Ovary (tissue), 7 donors: ENCODE data around the genes CDKN2AIP and RWDD4.

DNA sequence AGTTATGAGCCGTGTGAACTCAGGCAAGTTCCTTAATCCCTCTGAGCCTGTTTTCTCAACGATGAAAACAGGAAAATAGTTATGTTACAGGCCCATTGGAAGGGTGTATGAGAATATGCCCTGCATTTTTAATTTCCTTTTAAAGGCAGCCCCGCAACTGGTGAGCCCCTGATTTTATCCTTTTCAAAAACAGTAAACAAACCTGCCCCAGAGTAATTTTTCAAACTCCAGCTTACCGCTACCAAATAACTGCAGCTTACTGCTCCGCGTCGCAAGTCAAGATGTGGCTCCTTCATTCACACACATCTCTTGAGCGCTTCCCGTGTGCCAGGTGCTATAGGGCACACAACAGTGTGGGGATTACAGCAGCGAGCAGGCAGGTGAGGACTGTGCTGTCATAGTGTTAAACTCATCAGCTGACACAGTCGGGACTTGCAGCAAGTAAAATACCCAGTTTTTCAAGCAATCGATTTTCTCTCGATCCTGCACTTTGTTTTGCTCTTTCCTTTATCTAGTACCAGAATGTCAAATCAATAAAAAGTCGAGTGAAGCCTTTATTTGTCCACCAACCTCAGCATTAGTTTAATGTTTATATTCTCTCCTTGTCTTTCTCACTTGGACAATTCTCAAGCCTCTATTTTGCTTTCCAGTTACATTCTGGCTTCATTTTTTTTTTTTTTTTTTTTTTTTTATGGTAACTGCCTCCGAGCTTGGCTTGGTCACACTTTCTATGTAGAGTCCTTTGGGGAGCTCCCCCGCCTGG, 8.2 kb upstream of the ASB5 start:
- PRO-cap, 7 experiments = no peak in any of the 7 experiments
- RAMPAGE, long total RNA, 2 experiments = no peak in any of the 2 experiments

DNA sequence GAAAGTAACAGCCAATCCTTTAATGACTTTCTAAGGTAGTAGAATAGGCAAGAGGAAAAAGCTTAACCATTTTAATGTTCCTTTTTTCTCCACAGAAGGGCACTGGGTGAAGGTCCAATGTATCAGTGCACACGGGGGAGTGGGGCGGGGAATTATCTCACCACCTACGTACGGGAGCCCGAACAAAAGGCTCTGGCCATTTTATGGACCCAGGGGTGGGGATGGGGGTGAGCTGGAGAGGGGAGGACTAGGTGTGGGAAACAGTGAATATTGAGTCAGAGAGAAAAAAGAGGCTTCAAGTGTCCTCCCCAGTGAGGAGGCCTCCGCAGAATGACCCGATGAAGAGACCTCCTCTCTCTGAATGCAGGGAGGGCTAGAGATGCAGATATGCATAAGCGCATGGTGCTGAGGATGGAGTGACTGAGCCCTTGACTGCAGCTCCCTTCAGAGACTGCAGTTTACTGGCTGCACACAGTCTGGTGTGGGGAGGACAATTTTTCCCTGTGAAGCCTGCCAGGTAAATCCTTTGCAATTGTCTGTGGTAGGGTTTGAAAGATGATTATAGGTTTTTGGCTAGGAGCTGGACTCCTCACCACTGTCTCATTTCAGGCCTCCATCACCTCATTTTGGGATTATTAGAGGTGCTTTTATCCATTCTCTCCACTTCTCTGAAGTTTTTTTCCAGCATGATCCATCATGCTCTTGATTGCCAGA, 61.0 kb downstream of the SPCS3 start:
- PRO-cap, 7 experiments = no peak in any of the 7 experiments
- RAMPAGE, long total RNA, 2 experiments = no peak in any of the 2 experiments

DNA sequence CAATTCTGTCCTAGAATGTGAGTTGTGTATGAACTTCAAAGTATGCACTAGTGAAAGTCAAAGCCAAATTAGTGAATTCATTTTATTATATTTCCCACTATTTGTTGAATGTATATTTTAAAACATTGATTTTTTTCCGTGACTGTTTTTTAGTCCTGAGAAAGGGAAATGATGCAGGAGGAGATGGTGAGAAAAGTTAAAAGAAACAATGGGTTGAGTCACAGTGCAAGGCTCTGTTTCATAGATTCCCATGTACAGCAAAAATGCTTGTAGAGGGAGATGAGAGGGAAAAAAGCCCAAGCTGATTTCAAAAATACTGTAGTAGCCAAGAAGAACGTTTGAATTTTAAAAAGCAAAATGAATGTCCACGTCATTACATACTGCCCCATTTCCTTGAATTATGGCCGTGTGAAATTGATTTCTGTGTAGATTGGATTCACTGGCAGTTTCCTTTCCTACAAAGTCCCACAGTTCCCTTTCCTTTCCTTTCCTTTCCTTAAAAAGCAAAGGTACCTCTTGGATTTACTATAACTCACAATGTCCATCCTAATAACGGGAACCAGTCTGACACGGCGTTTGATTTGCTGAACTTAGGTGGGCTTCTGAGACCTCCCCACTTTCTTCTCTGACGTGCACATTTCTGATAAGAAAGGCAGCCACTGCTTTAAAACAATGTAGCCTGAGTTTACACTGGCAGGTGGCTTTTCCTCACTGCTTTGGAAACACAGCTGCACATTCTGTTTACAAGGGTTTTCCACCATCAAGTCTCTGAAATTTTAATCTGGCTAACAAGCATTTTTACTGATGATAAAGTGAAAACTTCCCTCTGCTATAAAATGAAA, 63.7 kb downstream of the SPCS3 start:
- PRO-cap, 7 experiments = no peak in any of the 7 experiments
- RAMPAGE, long total RNA, 2 experiments = no peak in any of the 2 experiments

GRCh38 chr4:176498769-176499290, 179.1 kb downstream of the SPCS3 start:
- PRO-cap, 7 experiments = no peak in any of the 7 experiments
- RAMPAGE, long total RNA, 2 experiments = no peak in any of the 2 experiments

- PRO-cap, 7 experiments = no peak in any of the 7 experiments
- RAMPAGE, long total RNA, 2 experiments = no peak in any of the 2 experiments
These were observed 65.9 kb downstream of the VEGFC start for GRCh38 chr4:176726934-176727189.

- PRO-cap, 7 experiments = no peak in any of the 7 experiments
- RAMPAGE, long total RNA, 2 experiments = no peak in any of the 2 experiments
These were observed 217.6 kb upstream of the VEGFC start for GRCh38 chr4:177010282-177010855.

GRCh38 chr4:179465162-179465845, 2023.1 kb upstream of the AGA start:
- PRO-cap, 7 experiments = no peak in any of the 7 experiments
- RAMPAGE, long total RNA, 2 experiments = no peak in any of the 2 experiments

DNA sequence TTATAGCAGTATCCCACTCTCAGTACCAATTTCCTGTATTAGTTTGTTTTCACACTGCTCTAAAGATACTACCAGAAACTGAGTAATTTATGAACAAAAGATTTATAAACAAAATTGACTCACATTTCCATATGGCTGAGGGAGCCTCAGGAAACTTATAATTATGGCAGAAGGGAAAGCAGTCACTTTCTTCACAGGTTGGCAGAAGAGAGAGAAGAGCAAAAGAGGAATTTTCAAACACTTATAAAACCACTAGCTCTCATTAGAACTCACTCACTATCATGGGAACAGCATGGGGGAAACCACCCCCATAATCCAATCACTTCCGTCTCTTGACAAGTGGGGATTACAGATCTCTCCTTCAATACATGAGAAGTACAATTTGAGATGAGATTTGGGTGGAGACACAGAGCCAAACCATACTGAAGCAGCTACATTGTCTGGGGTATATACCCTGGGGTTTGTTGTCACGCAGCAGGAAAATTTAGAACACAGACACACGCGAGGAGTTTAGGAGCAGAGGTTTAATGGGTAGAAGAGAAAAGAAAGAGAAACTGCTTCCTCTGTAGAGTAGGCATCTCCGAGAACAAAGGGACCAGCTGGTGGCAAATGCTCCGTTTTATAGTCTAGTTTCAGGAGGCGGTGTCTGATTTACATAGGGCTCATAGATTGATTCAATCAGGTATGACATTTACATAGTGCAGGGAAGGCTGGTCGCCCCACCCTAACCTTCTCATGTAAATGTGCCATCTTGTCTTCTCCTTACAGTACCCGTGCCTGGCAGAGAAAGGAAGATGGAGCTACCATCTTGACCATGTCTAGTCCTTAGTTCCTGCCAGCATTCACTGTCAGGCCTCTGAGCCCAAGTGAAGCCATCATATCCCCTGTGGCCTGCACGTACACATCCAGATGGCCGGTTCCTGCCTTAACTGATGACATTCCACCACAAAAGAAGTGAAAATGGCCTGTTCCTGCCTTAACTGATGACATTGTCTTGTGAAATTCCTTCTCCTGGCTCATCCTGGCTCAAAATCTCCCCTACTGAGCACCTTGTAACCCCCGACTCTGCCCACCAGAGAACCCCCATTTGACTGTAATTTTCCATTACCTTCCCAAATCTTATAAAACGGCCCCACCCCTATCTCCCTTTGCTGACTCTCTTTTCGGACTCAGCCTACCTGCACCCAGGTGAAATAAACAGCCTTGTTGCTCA, 2277.8 kb upstream of the AGA start:
- PRO-cap, 7 experiments = no peak in any of the 7 experiments
- RAMPAGE, long total RNA, 2 experiments = no peak in any of the 2 experiments

DNA sequence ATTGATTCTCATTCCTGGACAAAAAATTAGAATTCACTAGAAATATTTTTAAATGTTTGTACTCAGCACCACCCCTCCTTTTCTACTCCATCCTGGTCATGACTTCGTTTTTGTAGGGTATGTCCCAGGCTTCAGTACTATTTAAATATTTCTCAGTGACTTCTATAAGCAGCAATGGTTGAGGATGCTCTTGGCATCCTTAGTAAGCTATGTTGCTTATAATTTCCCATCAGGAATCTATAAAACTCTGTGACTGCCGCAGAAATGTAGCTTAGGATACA, 822.6 kb upstream of the TENM3 start:
- PRO-cap, 7 experiments = no peak in any of the 7 experiments
- RAMPAGE, long total RNA, 2 experiments = no peak in any of the 2 experiments

DNA sequence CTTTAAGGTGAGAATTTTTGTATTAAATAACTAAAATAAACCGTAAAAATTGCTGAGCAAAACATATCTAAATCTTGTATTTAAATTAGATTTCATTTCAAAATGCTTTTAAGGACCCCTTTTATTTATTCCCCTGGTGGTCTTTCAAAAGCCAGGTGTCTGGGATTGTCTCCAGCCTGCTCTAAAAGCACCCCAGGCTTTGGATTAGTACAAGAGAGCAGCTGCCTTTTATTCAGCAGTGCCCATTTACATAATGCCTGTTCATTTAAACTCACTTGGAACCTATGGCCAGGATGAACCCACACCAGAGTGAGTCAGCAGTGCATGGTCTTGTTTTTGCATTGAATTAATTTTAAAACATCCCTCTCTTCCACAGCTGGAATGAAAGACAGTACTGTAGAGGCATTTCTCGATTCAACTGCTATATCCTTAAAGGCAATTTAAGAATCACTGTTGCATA, 64.1 kb upstream of the TENM3 start:
- PRO-cap, 7 experiments = no peak in any of the 7 experiments
- RAMPAGE, long total RNA, 2 experiments = no peak in any of the 2 experiments

DNA sequence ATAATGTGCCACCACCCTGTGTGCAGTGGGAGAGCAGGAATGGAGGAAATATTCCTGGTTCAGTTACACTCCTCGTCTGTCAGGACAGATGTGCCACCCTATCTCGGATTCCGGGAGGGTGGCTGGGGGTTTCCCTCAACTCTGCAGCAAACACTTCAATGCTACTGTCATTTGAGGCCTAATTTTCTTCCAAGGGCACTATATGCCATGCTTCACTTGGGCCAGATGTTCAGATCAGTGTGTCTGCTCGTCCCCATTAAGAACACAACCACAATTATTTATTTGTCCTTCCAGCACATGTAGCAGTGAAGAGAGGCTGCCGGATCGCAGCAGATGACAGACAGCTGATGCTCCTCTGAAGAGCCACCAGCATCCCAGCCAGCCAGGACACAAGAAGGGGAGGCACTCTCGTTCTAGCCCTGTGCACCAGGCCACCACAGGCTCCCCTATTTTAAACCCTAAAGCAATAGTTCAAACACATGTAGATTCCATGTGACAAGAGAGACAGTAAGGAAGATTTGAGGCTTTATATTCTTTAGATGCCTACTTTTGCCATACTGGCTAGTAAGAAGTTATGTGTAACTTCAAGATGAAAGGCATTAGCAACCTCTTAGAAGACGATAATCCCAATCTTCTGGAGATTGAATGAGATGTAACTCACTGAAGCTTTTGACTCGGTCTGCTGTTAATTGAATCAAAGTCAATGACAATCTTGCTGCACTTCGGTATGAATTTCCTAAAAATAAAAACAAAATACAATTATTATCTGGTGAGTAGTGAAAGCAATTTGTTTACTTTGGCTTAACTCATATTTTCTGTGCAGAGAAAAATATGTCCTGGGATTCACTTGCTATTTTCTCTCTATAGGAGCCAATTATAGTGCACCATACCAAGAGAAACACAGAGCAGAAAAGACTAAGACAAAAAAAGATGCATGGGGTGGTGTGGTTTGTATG, 26.2 kb downstream of the DCTD start:
- PRO-cap, 7 experiments = no peak in any of the 7 experiments
- RAMPAGE, long total RNA, 2 experiments = no peak in any of the 2 experiments

DNA sequence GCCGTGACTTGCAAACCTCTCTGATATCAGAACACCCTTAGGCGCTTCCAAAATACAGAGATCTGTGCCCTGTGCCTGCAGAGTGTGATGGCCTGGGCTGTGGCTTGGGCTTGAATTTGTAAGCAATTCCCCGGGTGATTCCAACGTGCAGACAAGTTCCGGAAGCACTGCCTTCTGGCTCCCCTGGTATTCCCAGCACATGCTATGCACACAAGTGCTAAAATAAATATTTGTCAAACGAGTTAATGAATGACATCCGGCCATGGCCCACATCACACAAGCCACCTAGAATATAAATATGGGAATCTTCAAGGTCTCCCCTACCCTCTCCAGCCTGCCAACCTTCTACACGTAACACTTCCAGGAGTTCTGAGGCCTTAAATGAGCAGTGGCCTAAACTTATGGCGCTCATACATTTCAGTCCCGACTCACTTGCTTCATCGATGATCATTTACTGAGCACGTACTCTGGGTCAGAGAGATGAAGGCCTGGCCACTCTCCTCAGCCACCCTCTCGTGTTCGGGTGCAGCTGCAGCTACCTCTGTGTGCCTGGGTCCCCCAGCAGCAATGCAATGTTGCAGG, 21.3 kb downstream of the DCTD start:
- PRO-cap, 7 experiments = no peak in any of the 7 experiments
- RAMPAGE, long total RNA, 2 experiments = no peak in any of the 2 experiments

DNA sequence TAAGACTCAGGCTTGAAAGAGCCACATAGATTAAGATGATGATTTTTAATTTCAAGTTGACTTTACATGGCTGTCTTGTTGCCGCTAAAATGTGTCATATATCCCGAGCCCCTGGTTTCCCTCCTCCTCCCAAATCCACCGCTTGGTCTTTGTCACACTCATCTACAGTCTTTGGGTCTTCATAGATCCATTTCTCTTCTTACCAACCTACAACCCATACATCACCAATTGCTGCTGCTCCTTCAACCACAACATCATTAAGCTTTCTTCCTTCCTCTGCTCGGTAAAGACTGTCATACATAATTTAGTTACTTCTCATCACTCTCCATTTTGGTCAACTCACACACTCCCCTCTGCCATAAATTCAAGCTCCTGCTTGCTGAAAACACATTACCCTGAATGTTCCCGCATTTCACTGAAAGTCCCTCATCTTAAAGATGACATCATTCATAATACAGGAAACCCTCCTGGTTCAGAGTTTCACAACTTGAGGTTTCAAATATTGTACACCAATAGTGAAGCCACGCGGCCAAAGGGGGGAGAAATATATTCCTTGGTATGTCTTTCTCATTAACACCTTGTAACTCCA, 1.6 kb upstream of the DCTD start:
- PRO-cap, 7 experiments = no peak in any of the 7 experiments
- RAMPAGE, long total RNA, 2 experiments = no peak in any of the 2 experiments

GRCh38 chr4:183037321-183037941, 61.6 kb upstream of the WWC2 start:
- PRO-cap, 7 experiments = no peak in any of the 7 experiments
- RAMPAGE, long total RNA, 2 experiments = no peak in any of the 2 experiments

GRCh38 chr4:183241161-183241489, 79.0 kb downstream of the CLDN22 start:
- PRO-cap, 7 experiments = peak in 2 of 7 experiments; most common plus-strand start chr4:183241394 (in 1); most common minus-strand start chr4:183241352 (in 2)
- RAMPAGE, long total RNA, 2 experiments = no peak in any of the 2 experiments

- PRO-cap, 7 experiments = no peak in any of the 7 experiments
- RAMPAGE, long total RNA, 2 experiments = no peak in any of the 2 experiments
These were observed 13.8 kb upstream of the CDKN2AIP start for GRCh38 chr4:183430562-183431099.

DNA sequence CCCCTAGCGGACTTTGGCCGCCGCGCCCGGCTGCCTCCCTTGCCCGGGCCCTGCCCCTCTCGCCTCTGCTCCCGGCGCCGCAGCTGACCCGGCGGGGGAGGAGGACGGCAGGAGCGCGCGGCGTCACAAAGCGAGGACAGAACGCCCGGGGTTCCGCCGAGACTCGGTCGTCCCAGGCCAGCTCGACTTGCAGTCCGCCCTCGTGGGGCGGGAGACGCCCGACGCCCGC, 277 bp upstream of the CDKN2AIP start:
- PRO-cap, 7 experiments = no peak in any of the 7 experiments
- RAMPAGE, long total RNA, 2 experiments = no peak in any of the 2 experiments

DNA sequence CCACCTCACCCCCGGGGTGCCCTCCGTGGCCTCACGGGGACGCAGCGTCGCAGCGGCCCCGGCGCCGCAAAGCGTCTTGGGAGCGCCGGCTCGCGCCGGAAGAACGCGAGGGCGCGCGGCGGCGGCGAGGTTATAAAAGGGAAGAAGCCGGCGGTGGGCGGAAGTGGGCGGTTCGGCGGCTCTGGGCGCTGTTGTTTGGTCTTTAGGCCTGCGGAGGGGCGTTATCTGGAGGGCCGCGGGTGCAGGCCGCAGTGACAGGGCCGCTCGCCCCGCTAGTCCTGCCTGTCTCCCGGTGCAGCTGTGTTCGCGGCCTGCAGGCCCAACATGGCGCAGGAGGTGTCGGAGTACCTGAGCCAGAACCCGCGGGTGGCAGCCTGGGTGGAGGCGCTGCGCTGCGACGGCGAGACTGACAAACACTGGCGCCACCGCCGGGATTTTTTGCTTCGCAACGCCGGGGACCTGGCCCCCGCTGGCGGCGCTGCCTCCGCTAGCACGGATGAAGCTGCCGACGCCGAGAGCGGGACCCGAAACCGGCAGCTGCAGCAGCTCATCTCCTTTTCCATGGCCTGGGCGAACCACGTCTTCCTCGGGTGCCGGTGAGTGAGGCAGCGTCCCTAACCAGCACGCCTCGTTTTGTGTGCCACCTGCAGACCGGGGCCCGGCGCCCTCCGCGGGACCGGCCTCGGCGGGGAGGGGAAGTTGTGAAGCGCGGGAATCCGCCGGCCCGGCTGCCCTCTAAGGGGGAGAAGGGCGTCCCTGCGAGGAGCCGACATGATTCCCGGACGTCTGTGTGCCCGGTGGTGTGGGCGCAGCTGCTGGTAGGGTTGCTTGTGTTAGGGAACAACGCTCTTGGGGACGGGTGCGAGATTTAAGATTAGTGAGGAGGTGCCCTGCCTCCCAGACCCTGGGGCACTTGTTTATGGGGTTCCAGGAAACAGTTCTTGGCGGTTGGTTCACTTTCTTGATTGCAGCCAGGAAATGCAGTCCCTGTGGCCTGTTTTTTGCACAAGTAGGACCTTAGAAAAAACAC, at the start of gene CDKN2AIP:
Gene CDKN2AIP, plus strand, starts transcription at position 163 of the 1,030 bp plus-strand sequence.
- PRO-cap, 7 experiments = peak in 7 of 7 experiments; most common plus-strand start position 163 of the sequence (in 7); most common minus-strand start position 78 of the sequence (in 7)
- RAMPAGE, long total RNA, 2 experiments = start-site peak on the plus strand in 2 of 2 experiments, centred at positions 192 to 205 of the sequence, 93 to 126 reads per replicate

- PRO-cap, 7 experiments = peak in 7 of 7 experiments; most common plus-strand start chr4:183610862 (in 6); most common minus-strand start chr4:183610807 (in 2)
- RAMPAGE, long total RNA, 2 experiments = no peak in any of the 2 experiments
These were observed 48.2 kb downstream of the RWDD4 start for GRCh38 chr4:183610721-183611310.

DNA sequence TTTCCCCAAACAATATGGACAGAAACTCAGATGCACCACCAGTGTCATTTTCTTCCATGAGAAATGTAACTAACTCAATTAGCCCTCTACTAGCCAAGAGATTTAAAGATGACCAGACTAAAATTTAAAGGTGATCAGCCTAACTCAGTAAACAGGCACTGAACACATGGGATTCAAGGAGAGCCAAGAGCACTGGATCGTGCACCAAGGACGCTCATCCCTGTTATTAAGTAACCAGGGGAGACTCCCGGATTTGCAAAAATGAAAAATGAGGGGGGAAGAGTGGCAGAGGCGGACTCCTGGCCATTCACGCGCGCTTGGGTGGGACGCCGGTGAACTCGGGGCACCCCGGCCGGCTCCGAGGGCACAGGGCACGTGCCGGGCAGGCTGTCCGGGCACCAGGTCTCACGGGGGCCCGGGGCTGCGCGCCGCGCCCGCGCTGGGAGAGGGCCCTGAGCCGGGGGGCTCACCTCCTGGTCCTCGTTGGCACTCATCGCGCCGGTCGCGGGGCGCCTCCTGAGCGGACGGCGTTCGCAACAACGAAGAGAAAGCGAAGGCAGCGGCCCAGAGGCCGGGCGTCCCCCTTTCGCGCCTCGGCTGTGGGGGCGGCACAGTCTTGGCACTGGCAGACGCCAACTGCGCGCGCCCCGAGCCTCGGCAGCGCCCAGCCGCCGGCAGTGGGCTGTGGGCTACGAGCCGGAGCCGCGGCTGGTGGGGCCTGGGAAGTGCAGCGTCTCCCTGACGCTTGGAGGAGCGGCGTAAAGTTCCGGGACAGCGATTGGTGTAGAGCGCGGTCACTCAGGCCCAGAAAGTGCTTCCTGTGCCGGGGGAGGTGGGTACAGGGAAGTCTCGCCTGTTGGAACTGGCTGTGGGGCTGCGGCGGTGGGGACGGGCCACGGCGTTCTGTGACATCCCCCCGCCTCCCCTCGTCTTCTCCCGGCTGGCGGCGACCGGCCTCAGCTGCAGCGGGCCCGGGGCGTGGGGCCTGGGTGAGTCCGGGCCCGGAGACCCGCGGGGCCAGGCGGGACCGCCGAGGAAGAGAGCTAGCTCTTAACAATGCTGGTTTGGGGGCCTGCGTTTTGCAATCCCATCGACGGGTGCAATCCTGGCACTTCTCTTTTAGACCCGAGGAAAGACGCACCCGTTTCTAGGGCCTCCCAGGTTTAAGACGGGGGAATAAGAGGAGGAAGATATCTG, at the start of gene RWDD4:
Gene RWDD4, minus strand, starts transcription at position 727 of the 1,197 bp plus-strand sequence.
- PRO-cap, 7 experiments = peak in 7 of 7 experiments; most common plus-strand start position 1,111 of the sequence (in 4); most common minus-strand start position 737 of the sequence (in 6)
- RAMPAGE, long total RNA, 2 experiments = start-site peak on the plus strand in 2 of 2 experiments, centred at positions 863 to 892 of the sequence, 228 to 250 reads per replicate; start-site peak on the minus strand in 2 of 2 experiments, centred at positions 524 to 690 of the sequence, 20 to 270 reads per replicate